Umbilical cord (tissue), 2 donors: ENCODE measurements around the genes FGF23 and ANO2.

DNA sequence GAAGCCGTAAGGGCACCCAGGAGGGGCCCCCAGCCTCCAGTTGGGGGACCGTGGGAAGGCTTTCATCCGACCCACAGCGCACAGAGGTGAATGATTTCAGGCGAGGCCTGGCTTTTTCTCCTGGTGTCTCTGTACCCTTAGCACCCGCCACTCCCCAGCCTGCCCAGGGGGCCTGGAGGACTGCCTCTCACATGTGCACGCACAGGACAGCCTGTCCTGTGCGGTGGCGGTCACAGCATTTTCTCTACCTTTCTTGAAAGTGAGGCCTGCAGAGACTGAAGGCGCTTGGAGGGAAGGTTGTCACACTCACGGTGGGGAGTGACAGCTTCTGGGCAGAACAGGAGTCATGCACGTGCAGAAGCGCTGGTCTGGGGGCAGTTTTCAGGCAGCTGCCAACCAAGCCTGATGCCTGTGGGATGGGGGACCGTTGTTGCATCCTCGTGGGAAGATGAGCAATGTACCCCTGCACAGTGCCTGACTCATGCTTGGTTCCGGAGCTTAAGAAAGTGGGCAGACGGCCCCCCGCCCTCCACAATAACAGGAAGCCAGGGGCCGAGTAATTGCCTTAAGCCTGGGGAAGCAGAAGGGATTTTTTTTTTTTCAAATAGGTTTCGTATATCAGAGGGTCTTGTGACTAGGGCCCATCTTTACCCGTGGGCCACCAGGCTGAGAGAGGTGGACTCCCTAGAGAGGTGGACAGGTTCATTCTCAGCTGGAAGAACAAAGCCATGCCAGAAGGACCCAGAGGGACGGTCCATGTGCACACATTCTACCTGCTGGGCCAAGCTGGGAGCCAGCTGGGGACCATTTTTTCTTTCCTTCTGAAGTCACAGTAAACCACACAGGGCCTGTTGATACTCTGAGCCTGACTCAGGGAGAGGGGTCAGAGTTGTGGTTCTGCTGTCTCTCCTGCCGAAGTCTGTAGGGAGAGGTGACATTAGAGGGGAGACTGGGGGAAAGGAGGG lies 148.3 kb downstream of the TSPAN9 start:
- RAMPAGE, long total RNA = no peak

- RAMPAGE, long total RNA = no peak
These were observed 201.2 kb downstream of the TSPAN9 start for GRCh38 chr12:3278424-3278818.

DNA sequence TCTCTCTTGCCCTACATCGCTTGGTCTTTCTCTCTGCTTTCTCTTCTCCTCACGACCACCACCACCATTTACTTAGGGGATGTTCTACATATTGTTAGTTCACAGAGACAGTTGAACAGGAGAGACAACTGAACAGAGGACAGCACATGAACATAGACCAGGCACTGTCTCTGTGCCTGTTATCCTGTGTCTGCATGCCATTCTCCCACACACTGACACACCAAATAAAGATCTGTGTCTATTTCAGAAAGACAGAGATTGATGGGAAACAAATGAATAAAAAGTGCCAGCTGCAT lies 77.5 kb upstream of the PARP11 start:
- RAMPAGE, long total RNA = no peak

- RAMPAGE, long total RNA = no peak
These were observed 142.3 kb upstream of the PARP11 start for GRCh38 chr12:4015394-4015932.

DNA sequence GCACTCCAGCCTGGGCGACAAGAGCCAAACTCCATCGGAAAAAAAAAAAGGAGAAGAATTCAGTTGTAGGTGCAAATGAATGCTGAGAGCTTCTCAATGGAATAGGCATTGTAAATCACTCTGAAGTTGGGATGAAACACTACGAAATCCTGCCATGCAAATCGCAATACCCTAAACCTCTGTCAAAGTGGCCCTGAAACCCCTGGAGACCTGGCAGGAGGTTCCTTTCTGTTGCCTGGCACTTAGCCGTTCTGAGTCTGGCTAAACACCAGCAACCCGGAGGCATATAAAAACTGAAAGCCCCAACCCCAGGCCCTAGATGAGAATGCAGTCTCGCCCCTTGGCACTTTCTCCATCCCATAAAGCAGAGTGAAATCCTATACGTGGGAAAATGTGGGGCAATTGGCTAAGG lies 151.5 kb upstream of the PARP11 start:
- RAMPAGE, long total RNA = no peak

- RAMPAGE, long total RNA = no peak
These were observed 152.4 kb upstream of the PARP11 start for GRCh38 chr12:4025471-4026180.

DNA sequence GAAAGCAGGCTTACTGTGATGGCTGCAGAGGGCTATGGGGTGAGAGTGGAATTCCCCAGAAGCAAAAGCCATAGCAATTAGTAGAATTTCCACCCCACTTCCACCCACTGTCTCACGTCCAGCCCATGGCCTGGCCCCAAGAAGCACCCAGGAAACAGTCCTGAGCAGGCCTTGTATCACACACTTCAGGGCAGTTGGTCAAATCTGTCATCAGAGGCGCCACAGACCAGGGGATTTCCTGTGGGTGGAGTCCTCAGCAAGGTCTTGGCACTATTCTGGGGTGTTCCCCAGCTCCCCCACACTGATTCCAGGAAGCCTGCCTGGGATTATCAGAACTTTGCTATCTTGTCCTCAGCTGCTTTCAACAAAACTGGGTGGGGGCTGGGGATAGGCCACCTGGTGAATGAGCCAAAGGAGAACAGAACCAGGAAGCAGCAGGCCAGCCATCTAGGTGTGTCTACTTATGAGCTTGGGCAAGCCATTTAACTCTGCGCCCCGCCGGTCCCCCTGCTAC lies 120.1 kb upstream of the CCND2 start:
- RAMPAGE, long total RNA = no peak

DNA sequence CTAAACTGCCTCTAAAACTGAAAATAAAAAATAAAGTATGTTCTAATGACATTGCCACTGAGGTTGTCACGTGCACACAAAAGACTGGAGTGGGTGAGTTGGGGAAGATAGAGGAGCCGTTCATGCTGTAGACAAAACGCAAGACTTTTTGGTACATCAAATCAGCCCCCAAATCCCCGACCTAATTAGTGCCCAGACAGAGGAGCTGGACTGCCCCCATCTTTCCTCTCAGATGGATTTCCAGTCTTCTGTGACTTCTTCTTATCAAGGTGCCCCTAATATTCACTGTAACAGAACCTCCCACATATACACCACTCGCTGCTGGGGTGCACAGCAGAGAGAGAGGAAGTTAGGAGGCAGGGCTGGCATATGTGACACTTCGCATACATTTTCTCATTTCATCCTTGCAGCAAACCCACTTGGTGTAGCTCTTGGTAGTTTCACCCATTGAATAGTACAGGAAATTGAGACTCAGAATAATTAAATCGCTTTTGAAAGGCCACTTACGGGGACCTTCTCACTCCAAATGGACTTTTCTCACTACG lies 56.6 kb upstream of the CCND2 start:
- RAMPAGE, long total RNA = no peak

GRCh38 chr12:4270149-4270776 lies 3.3 kb upstream of the CCND2 start:
- RAMPAGE, long total RNA = no peak

- RAMPAGE, long total RNA = no peak
These were observed 2.6 kb upstream of the CCND2 start for GRCh38 chr12:4270777-4271535.

GRCh38 chr12:4300725-4301372 lies 20.2 kb upstream of the TIGAR start:
- RAMPAGE, long total RNA = no peak

GRCh38 chr12:4307653-4308348 lies 13.2 kb upstream of the TIGAR start:
- RAMPAGE, long total RNA = no peak

DNA sequence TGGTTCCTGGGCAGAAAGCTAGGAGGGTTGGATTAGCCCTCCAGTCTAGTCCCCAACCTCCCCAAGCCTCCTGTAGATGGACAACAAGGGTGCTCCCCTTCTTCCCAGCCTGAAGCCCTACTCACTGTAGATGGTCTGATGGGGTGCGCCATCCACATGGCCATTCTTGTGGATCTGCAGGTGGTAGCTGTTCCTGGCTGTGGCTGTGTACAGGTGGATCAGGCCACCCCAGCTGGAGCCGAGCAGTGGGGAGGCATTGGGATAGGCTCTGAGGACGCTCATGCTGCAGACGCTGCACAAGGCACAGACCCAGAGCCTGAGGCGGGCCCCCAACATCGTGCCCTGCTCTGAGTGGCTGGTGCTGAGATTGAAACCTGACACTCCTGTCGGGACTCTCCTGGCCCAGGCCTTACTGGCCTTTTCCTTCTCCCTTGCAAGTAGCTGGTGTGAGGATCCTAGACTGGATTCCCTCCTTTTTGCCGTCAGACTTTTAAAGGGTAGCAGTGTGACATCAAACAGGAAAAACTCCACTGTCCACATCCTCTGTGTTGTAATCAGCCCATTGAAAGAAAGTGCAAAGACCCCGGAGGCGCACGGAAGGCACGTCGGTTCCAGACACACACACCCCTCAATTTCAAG lies at the start of gene FGF23:
TSS of gene FGF23 (minus strand) at position 466 of the 639 bp plus-strand sequence.
- RAMPAGE, long total RNA = no peak

GRCh38 chr12:4417236-4418477 lies 28.0 kb downstream of the FGF6 start:
- RAMPAGE, long total RNA = no peak

GRCh38 chr12:4819601-4820028 lies 10.5 kb downstream of the KCNA6 start:
- RAMPAGE, long total RNA = no peak

DNA sequence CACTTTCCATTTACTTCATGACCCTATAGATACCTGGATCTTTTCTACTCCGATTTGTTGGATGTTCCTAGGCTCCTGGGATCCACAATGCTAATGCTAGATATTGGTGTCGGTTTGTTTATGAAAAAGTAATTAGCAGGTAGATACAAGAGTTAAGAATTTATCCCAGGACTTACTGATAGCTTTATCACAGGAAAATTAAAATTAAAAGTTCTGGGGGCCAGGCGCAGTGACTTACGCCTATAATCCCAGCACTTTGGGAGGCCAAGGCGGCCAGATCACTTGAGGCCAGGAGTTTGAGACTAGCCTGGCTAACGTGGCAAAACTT lies 10.4 kb upstream of the NTF3 start:
- RAMPAGE, long total RNA = no peak

- RAMPAGE, long total RNA = no peak
These were observed 802 bp upstream of the NTF3 start for GRCh38 chr12:5431047-5431565.

DNA sequence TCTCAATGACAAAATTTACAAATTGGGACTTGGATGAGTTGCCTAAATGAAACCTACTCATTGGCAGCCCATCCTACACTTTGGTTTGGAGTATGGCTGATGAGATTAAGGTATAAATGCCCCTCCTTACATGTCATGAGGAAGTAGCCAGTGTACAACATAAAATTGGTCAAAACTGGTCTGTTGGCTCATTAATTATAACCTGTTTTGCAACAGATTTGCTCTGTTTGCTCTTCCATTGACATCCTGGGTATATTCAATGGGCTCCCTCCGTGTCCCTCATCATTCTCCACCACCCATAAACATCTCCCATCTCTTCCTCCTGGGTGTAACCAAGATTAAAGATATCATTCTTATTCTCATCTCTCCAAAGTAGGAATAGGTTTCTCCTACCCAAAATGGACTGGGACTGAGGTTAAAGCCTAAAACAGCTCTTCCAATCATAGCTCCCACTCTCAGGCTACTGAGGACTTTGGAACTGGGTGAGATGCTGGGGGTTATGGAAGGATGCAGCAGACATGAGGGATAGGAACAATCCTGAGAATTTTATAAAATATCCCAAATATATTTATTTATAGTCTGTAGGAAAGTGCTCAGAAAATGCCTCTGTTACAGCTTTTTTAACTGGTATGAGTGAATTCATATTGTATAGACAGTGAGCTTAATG lies 10.4 kb downstream of the ANO2 start:
- RAMPAGE, long total RNA = no peak

DNA sequence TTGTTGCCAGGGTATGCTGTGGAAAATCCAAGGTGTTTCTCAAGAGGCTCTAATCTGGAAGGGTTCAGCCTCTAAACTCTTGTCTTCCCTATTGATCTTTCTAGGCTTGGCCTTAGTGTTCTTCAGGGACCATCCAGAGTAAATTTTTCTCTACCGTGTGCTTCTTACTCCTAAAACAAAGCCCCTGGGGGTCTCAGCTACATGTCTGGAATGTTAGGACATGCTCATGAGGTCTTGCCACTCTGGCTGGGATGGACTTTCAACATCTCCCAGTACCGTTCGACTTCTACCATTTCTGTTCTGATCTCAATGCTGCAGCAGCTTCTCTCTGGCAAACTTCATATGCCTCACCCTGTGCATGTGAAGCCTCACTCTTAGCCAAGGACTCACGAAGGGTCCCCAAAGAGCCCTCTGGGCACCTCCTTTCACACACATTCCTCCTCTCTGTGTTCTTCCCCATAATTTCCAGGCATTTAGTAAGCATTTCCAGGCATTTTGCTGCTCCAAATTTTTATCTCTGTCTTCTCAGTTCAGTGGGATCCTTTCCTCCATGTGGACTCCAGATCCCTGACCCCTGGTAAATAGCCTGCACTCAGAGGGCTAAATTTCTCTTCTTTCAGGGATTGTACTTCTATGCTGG lies 7.2 kb downstream of the ANO2 start:
- RAMPAGE, long total RNA = no peak

DNA sequence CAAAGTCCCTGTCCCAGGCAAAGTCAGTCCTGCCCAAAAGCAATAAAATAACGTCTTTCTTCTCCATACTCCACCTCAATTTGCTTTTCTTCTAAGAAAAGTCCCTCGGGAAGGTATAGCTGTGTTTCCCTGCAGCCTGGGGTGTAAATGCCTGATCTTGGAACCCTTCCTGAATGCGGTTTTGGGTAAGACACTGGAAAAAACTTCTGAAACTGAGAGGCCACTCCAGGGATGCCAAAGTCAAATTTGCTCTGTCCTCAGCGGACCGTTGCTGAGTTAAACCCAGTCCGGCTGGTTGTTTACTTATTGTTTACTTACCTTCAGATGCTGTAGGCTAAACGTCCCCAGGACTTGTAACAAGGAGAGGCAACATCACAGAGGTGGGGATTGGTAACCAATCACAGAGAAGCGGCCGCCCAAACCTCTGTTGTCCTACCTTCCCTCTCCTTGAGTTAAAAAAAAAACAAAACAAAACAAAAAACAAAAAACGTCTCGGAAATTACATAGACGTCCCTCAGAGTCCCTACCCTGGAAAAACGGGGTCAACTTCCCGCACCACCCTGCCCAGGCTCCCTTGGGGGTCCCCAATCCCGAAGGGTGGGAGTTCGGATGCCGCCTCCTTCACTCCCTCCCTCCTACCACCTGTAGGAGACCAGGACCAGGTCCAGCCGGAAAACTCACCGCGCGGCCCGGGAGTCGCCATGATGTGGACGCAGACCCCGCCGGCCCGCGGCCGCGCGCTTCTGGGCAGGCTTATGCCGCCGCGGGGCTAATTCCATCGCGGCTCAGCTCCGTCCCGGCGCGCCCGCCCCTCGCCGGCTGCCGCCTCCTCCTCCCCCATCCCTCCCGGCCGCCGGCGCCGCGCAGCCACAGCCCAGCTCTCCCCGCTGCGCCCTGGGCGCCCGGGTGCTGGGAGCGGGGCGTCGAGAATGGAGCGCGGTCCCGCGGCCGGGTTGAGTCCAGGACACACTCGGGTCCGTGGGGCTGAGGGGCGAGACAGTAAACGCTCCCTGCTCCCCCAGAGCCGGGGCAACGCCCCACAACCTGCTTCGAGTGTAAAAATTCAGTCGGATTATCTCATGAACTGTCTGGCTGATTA lies at the start of gene ANO2:
TSS of gene ANO2 (minus strand) at position 745 of the 1,099 bp plus-strand sequence.
- RAMPAGE, long total RNA = no peak